CMK (cell line): ENCODE measurements around a stretch of chr6.

- RRBS = no CpG with 5 or more reads among the region's 6 CpGs
Measured at GRCh38 chr6:137715493-137716270, 151.4 kb upstream of the TNFAIP3 start.

- RRBS = no CpG with 5 or more reads among the region's 6 CpGs
Measured at GRCh38 chr6:137736241-137736938, 130.7 kb upstream of the TNFAIP3 start.

GRCh38 chr6:137793919-137794686 lies 73.0 kb upstream of the TNFAIP3 start:
- RRBS = no CpG with 5 or more reads among the region's 10 CpGs

GRCh38 chr6:137870656-137871890 lies 4.0 kb downstream of the TNFAIP3 start:
- RRBS = no CpG with 5 or more reads among the region's 17 CpGs

- RRBS = no CpG with 5 or more reads among the region's 1 CpG
Measured at GRCh38 chr6:137871891-137872505, 4.9 kb downstream of the TNFAIP3 start.

- RRBS = no CpG with 5 or more reads among the region's 6 CpGs
Measured at GRCh38 chr6:137874750-137875011, 7.6 kb downstream of the TNFAIP3 start.

DNA sequence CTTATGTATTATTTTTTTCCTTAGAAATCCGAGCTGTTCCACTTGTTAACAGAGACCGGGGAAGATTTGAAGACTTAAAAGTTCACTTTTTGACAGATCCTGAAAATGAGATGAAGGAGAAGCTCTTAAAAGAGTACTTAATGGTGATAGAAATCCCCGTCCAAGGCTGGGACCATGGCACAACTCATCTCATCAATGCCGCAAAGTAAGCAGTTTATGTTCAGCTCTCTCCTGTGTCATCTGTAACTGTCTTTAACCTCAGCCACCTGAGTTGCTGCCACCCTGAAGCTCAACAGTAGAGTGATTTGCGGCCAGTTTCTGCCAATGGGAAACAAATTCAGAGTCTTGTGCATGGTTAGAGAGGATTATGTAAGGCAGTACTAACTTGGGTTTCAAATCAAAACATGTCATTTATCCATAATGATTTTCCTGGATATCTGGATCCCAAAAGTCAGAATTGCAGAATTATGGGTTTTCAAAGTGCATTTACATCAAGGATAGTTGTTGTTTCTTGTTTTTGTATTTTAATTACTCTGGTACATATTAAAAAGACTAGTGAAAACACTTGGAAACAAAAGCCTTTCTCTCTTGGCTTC lies 10.1 kb downstream of the TNFAIP3 start:
- RRBS = no CpG with 5 or more reads among the region's 5 CpGs

- RRBS = 98% methylated on average over 8 of the region's 20 CpGs
Measured at GRCh38 chr6:137878299-137879013, 11.4 kb downstream of the TNFAIP3 start.

- RRBS = no CpG with 5 or more reads among the region's 4 CpGs
Measured at GRCh38 chr6:137975189-137975630, 108.2 kb downstream of the TNFAIP3 start.

DNA sequence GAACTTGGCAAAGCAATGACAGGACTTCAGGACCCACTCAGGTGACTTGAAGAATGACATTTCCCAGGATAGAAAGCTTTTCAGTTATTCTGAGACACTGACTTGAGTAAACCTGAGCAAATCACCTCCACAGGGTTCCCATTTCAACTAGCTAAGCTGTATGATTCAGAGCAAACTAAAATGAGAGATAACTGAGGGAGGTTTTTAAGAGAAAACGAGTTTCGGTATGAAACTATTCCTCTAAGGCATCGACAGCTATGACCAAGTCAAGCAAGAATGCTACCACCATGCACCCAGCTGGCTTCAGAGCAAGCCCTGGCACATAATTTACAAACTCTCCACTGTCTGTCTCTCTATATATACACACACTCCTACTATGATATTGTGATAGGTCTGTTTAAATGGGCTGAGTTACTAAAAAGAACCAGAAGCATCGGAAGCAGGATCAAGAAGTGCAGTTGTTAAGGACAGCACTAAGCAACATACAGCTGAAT lies 75.3 kb downstream of the PERP start:
- RRBS = no CpG with 5 or more reads among the region's 4 CpGs

DNA sequence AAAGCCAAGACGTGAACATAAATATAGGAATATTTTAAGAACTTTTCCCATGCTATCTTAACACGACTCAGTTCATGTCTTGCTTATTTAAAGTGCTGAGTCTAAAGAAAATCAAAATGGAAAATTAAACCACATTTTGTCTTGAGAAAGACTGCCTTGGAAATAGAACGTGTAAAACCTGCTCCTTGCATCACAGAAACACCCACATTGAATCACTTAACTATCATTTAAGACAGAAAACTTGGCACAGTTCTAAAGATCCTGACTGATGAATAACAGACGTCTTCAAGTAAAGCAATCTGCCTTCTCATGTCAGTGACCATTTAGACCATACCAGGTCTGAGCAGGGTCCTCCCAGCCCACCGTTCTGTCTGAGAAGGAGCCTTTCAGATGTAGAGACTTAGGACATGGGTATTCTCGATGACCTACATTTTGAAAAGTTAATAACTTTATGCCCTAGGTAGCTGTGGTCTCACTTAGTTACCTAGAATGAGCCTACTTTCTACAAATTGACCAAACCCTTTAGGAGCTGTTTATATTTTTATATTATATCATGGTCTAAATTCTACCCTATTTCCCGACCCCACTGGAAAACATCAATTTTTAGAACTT lies 7.3 kb downstream of the PERP start:
- RRBS = no CpG with 5 or more reads among the region's 7 CpGs

DNA sequence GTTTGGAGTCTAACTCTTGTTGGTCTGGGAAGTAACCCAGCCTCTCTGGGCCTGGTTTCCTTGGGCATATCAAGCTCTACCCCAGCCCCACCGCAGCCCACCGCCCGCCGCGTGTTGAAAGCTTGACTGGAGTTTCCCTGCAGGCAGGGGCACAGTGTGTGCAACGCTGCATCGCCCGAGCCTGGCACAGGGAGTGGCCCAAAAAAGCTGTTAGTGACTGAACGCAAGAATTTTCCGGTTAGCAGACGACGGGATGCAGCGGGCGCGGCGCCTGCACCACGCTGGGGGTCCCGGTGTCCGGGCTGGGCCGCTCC lies 475 bp upstream of the ARFGEF3 start:
- RRBS = 34% methylated on average over 9 of the region's 20 CpGs

DNA sequence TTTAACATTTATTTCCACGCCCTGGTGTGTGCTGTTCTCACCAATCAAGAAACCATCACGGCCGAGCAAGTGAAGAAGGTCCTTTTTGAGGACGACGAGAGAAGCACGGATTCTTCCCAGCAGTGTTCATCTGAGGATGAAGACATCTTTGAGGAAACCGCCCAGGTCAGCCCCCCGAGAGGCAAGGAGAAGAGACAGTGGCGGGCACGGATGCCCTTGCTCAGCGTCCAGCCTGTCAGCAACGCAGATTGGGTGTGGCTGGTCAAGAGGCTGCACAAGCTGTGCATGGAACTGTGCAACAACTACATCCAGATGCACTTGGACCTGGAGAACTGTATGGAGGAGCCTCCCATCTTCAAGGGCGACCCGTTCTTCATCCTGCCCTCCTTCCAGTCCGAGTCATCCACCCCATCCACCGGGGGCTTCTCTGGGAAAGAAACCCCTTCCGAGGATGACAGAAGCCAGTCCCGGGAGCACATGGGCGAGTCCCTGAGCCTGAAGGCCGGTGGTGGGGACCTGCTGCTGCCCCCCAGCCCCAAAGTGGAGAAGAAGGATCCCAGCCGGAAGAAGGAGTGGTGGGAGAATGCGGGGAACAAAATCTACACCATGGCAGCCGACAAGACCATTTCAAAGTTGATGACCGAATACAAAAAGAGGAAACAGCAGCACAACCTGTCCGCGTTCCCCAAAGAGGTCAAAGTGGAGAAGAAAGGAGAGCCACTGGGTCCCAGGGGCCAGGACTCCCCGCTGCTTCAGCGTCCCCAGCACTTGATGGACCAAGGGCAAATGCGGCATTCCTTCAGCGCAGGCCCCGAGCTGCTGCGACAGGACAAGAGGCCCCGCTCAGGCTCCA lies 43.2 kb upstream of the SMIM28 start:
- RRBS = 64% methylated on average over 6 of the region's 33 CpGs

GRCh38 chr6:138414747-138415644 lies 11.0 kb downstream of the HEBP2 start:
- RRBS = no CpG with 5 or more reads among the region's 13 CpGs

- RRBS = no CpG with 5 or more reads among the region's 6 CpGs
Measured at GRCh38 chr6:138833572-138834108, 37.8 kb downstream of the ECT2L start.

DNA sequence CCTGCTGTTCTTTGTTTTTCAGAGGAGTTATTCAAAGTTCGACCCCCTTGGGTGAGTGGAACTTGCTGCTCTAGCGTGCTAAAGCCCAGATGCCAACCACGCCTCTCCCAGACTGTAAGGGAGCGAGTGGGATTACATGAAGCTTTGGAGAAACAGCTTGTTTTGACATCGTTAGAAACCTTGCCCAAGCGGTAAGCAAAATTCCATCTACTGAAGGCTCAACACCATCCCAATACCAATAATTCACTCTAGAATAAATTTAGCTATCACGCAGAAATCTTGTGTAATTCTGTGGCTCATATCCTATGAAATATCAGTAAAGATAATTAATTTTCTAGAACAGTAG lies 48.5 kb downstream of the ECT2L start:
- RRBS = no CpG with 5 or more reads among the region's 7 CpGs

DNA sequence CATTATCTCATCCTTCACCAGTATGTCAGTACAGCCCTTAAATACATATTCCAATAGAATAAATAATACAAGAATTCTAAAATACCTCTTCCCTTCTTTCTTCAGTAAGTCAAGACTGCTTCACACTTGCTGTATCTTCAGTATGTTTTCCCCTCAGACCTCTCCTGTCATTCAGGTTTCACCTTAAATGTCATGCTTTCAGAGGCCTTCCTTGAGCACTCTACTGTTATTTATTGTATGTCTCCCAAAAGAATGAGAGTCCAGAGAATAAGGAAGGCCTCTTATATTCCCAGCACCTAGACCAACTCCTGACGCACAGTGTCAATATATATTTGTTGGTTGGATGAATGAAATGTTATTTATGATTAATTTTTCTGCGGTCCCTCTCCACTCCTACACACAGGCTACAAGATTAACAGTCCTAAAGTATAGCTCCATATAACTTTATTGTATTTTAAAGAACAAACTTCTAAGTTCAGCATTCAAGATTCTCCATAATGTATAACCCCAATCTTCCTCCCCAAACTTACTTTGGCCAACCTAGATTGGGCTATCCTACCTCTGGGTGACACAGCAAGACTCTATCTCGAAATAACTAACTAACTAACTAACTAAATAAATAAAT lies 25.4 kb downstream of the REPS1 start:
- RRBS = no CpG with 5 or more reads among the region's 3 CpGs

DNA sequence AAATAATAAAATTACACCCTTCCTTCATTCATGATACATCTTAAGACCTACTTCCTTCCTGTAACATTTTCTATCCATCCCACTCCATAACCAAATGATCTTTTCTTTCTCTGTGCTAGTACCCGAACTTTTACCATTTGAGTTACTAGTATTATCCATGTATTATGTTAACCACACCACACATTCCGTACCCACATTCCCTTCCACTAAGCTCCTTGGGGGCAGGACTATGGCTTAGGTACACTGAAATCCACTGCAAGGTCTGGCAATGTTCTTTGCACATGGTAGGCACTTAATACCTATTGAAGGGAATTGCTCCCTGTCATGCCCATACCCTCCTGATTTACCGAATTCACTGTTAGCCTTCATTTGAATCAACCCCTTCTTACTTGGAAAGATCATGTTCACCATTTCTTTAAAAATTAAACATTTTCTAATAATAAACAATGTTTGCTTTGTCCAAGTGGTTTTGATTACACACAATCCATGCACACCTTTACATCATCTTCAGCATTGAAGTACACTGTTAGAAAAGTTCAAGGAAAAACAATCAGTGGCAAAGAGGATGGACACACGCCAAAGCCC lies 24.8 kb downstream of the REPS1 start:
- RRBS = no CpG with 5 or more reads among the region's 4 CpGs

DNA sequence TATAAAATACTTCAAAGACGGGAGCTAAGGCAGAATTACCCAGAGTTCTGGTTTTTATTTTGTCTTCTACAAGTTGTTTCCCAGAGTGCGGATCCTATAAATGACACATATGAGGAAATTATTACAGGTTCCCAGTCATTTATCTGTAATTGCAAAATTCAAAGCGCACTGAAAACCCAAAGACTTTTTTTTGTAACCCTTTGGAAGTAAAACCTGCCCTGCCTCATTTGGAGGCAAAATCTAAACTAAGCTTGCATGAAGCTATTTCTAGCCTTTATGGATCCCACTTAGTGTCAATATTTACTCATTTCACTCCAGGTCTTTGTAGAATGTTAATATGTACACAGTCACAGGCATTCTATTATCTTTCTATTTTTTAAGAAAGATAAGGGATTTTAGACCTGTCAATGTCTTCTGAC lies 988 bp upstream of the REPS1 start:
- RRBS = no CpG with 5 or more reads among the region's 3 CpGs